Left lung (tissue), 1 donor: ENCODE results near the gene FBXO28.

- PRO-cap = no peak
Observed at GRCh38 chr1:221098876-221099551, 219.8 kb downstream of the HLX start.

DNA sequence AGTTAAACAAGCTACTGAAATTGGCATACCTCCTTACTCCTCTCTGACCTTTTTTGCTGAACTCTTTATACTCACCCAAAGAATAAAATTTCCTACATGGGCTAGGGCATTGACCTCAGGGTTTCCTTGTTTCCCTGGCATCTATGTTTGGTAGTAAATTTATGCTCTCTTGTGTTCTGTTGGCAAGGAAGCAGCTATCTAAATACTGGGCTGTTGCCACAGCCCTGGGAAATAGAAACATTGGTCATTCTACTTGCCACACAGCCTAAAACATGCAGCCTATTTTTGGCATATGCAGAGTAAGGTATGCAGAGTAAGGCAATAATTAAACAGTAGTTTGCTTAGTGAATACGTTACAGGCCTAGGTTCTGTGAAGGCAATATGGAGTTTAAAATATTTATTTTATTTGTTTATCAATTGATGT, 351.4 kb downstream of the HLX start:
- PRO-cap = no peak

- PRO-cap = no peak
Observed at GRCh38 chr1:221777571-221778124, 35.8 kb upstream of the DUSP10 start.

DNA sequence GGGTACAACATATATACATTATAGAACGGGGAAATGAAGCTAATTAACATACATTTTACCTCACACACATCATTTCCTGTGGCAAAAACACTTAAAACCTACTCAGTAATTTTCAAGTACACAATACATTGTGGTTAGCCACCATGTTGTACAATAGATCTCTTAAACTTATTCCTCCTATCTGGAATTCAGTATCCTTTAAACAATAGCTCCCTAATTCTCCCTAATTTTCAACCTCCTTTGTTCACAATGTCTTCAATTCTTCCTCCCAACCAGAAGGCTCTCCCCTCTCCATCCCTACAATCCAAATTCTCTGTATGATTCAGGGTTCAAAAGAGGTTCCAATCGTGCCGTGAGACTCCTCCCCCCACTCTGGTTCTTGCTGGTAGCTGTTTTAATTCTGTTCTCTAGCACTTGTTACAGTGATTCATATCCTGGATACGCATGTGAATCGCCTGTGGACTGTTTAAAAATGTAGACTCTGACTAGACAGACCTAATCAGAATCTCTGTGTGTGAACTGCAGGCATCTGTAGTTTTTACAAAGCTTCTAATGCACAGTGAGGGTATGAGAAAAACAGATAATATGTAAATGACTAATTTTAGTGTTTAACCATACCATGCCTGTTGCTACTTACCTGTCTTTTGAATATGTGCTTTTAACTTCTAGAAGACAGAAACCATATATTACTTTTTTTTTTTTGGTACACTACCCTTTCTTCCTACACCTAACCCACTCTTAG, 87.7 kb upstream of the DUSP10 start:
- PRO-cap = unidirectional peak, minus-strand start at position 374 of the sequence

DNA sequence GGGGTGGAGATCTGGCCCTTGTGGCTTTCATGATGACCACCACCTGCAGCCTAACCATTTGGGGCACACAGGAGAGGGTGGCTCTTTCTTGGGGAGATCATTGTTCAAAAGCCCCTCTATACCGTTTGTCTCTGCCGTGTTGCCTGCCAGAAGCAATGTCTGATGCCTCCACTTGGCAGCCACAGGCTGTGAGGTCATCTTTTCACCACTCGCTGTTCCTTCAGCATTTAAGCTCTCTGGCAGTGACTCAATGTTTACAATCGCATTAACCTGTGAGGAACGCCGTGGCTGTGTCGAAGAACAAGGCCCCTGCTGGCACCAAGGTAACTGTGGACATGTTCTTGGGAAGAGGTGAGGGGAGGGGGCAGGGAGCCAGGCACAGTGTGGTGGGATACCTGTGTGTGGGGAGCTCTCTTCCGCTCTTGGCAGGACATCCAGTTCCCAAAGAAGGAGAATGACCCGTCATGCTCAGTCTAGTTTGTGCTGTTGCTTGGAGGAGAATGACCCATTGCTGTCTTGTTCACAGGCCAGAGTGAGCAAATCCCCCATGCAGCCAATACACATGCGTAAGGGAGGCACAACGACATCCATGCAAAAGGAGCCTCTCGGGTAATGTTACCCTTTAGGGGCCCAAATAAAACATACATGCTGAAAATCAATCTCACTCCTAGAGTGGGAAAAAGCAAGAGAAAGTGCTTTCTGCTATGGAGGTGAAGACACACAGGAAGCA, 104.1 kb upstream of the DUSP10 start:
- PRO-cap = no peak

GRCh38 chr1:221965837-221966392, 224.0 kb upstream of the DUSP10 start:
- PRO-cap = no peak

DNA sequence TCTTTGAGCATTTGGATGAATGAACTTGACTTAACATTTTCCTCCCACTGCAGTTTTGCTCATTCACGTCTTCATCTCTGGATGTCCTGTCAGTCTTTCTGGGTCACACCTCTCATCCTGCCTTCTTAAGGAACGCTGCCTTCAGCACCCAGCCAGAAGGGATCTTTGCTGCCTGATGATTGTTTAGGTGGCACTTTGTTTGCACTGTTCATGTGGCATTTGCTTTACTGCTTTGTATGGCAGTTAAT, 4.8 kb downstream of the MIA3 start:
- PRO-cap = no peak

- PRO-cap = no peak
Observed at GRCh38 chr1:222712673-222713027, 286 bp downstream of the BROX start.

GRCh38 chr1:222738639-222739216, 1.7 kb downstream of the FAM177B start:
- PRO-cap = no peak

DNA sequence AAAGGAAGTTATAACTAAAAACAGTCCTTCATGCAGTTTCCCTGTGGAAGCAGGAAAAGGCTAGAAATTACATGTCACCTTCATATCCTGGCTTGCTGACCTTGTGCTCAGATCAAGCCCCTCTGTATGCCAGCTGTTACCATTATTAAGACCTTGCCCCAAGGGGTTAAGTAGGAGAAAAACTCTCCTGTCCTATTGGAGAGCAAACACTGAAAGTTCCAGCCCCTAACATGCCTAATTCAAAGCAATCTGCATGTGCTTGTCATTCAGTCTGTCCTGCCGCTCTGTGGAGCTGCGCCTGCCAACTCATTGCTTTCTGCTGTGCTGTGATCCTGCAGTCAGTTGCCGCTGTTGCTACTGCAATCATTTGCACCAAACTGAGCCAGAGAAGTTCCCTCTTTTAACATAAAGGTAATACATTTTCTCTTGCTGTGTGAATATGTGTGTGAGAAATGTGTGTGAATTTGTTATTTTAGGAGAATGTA, 113.4 kb downstream of the DISP1 start:
- PRO-cap = bidirectional peak, plus-strand start at position 269 of the sequence, minus-strand start at position 286 of the sequence

GRCh38 chr1:223029533-223030309, 113.3 kb downstream of the TLR5 start:
- PRO-cap = no peak

DNA sequence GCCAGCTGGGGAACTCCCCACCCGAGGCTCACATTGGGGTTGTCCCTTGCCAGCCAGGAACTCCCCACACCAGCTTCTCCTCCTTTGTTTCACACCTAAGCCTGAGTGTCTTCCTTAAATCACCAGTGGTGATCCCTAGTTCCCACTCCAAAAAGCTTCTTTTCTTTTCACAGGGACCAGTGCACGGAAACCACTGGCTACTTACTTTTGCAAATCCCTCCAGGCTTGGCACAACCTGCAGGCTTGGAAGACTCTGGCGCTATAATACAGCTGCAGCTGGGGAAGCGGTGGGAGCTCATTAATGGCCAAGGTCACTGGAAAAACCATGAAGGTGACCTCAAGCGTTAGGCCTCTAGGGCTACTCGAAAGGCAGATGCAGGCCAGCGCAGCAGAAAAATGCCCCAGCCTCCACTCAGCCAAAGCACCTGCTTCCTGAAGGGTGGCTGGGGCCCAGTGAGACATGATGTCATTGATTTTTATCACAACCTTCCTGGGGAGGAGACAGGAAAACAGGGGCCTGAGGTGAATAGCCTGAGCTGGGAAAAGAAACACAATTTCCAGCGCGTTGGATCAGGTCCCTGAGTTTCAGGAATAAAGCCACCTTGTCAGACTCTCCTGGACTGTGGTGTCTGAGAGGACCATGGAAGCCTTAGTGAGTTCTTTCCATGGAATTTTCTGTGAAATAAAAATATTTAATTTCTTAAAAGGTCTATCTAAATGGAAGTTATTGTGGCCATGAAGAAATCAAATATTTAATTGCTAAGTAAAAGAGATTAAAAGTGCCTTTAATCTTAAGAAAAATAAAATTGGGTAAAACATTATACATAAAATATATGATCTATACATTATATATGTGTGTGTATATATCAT, 39.9 kb downstream of the TLR5 start:
- PRO-cap = no peak

- PRO-cap = no peak
Observed at GRCh38 chr1:223504561-223505115, 111.4 kb downstream of the CCDC185 start.

GRCh38 chr1:223711834-223712304, 470 bp upstream of the CAPN2 start:
- PRO-cap = no peak

- PRO-cap = no peak
Observed at GRCh38 chr1:223720619-223721579, 8.6 kb downstream of the CAPN2 start.

GRCh38 chr1:223788845-223789295, 56.9 kb downstream of the TP53BP2 start:
- PRO-cap = no peak

- PRO-cap = no peak
Observed at GRCh38 chr1:223813737-223814551, 31.8 kb downstream of the TP53BP2 start.

DNA sequence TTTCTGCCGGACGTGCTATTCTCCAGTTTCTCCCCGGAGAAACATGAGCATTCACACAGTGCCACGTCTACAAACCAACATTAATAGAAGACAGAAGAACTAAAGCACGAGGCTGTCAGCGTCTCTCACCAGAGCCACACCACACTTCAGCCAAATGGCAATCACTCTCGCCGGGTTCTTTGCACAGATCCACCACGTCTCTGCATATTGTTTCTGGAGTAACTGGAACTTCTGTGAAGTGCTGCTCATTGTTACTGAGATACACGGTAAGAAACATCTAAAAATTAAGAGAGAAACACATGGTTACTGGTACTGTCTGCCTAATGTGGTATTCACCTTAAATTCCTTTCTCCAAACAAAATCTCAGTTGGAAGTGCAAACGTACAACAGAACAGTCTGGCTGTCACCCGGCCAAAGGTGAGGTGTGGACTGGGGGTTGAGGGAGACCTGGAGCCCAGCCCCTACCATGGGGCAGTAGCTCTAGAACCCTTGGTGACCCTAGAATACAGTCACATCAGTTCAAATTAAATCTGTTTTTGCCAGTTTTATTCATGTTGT, 24.6 kb downstream of the TP53BP2 start:
- PRO-cap = no peak

- PRO-cap = no peak
Observed at GRCh38 chr1:224013128-224013676, 100.7 kb upstream of the FBXO28 start.

- PRO-cap = bidirectional peak, plus-strand start at chr1:224114154, minus-strand start at chr1:224114011
Observed at GRCh38 chr1:224113624-224114372, at the start of gene FBXO28. Gene FBXO28, plus strand, starts transcription at chr1:224114111.